Metastatic Liver Carcinoma in the Adrenal Gland (tissue), 2 donors: ENCODE measurements around a stretch of chr5.

- PRO-cap, 2 experiments: peak in 1 of 2 experiments; most common plus-strand start chr5:16936480 (in 1)
Observed at GRCh38 chr5:16936380-16937014, 409 bp upstream of the MYO10 start.

DNA sequence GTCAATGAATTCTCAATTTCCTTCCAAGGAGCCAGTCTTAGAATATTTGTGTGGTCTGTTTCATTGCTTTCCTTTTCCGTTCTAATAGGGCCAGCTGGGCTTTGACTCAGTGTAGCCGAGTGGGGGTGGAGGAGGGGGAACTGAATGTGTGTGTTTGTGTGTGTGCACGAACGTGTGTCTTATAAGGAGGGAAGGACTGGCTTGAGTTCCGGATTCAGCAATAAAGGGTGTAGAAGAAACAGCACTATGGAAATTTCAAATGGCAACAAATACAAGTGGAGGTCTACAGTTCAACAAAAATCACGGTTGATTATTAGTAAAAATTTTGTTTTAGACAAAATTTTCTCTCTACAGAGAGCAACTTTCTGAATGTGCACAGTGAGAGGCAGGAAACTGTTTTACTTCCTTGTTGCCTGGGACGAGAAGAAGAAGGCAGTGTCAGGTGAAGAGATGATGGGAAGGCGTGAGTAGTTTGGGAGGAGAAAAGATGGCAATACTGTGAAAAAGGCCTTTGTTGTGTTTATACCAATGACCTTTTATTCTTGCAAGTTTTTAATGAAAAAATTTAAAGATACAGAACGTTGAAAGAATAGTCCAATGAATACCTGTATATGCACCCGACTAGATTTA lies 100.3 kb downstream of the BASP1 start:
- PRO-cap, 2 experiments: no peak in any of the 2 experiments

DNA sequence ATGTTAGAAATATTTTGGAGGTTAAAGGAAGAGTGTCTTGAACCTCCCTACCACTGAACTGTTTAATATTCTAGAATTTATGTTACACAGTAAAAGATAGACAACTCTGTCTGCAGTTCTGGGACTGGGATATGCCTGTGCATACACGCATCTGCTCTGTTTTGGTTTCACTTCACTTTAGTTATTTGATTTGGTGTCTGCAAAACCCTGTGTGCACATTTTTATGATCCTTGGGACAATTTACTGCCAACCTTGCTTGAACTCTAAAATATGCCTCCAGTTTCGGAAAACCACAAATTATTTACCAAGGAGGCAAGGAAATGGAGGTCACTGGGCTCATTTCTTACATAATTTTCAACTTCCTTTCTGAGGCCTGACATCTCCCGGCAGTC lies 55.2 kb downstream of the H3Y2 start:
- PRO-cap, 2 experiments: no peak in any of the 2 experiments

DNA sequence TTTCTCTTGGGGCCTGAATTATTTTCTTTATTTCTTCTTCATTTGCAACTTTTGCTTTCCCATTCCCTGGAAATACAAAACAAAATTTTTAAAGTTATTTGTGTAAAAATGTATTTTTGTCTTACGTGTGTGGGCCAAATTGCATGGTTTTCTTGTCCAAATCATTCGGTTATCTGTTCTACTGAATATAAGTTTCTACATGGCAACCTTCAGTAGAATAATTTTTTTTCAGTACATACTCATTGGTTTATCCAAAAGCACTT lies 672.6 kb upstream of the H3Y1 start:
- PRO-cap, 2 experiments: no peak in any of the 2 experiments

GRCh38 chr5:19142193-19142708 lies 845.7 kb downstream of the CDH18 start:
- PRO-cap, 2 experiments: no peak in any of the 2 experiments

DNA sequence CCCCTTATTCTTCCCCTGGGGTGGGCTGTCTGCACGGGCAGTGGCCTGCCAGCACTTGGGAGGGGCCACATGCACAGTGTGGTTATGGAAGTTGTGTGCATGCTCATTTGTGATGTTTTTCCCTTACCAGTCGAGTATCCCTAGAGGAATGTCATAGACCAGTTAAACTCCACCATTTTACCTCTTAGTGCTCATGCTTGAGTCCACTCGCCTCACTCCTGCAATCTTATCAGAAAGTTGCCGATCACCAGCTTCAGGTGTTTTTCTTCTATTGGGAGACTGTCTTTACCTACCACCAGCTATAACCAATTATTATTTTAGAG lies 584.8 kb downstream of the CDH18 start:
- PRO-cap, 2 experiments: no peak in any of the 2 experiments

DNA sequence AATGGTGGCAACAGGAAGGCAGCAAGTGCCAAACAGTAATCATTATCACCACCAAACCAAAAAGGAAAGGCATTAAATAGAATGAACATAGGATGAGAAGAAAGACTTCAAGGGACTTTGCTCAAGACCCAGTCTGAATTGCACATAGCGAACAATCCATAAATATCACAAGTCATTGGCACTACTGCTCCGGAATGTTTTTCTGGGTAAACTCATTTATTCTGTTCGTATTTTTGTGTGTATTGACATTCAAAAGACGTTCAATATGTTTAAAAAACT lies 481.0 kb upstream of the CDH18 start:
- PRO-cap, 2 experiments: no peak in any of the 2 experiments

DNA sequence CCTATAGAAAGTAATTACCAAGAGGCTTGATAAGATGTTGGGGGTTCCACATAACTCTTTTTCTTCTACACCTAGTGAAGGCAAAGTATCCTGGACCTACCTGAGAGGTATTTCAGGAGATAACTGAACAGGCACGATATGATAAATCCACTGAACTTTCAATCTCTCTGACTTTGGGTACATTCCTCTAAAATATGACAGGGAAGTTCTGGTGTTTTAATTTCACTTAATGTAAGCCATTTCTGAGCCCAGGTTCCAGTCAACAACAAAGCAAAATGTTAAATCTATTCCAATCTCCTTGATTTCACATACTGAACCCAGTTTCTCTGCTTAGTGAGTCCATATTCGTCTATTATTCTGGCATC lies 1280.2 kb upstream of the CDH9 start:
- PRO-cap, 2 experiments: no peak in any of the 2 experiments

DNA sequence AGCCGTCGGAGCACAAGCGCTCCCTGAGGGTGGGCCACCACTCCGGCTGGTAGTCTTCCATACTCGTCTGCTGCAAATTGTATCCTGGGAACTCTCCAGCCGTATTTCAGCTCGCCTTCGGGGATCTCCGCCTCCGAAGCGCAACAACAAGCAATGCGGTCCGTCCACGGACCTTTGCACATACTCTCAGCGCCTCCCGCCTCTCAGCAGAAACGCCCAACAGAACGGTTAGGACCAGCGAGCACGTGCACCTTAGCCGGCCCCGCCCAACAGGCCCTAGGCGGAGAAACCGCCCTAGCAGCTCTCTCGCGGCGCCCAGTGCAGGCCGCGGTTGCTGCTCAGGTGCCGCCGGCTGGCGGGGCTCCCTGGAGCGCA lies 1889.0 kb upstream of the CDH9 start:
- PRO-cap, 2 experiments: no peak in any of the 2 experiments

GRCh38 chr5:31133284-31133984 lies 60.1 kb upstream of the CDH6 start:
- PRO-cap, 2 experiments: no peak in any of the 2 experiments

DNA sequence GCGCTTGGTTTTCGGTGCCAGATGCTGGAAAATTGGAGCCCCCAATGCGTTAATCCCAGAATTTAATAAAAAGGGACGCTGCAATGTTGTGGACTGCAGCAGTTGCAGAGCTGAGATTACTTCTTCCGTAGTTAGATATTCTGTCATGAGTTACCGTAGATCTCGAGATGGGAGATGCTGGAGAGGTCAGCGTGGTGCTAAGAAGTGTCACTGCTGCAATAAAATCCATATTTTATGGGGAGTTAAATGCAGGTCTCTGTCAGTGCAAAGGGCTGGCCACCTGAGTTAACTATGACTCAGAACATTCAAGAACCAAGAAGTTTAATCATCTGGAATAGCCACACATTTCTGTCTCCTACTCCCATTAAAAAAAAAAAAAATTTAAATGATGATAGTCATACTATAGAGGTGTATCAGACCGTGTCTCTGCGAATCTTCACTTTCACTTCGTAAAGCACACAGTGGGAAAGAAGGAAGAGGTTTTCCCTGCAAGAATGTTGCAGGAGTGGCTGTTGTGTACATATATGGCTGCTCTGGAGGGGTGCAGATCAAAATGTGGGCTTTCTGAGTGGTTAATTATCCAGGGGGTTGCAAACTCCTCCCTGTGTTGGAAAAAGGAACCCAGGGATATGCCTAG lies 1.4 kb downstream of the CDH6 start:
- PRO-cap, 2 experiments: no peak in any of the 2 experiments

DNA sequence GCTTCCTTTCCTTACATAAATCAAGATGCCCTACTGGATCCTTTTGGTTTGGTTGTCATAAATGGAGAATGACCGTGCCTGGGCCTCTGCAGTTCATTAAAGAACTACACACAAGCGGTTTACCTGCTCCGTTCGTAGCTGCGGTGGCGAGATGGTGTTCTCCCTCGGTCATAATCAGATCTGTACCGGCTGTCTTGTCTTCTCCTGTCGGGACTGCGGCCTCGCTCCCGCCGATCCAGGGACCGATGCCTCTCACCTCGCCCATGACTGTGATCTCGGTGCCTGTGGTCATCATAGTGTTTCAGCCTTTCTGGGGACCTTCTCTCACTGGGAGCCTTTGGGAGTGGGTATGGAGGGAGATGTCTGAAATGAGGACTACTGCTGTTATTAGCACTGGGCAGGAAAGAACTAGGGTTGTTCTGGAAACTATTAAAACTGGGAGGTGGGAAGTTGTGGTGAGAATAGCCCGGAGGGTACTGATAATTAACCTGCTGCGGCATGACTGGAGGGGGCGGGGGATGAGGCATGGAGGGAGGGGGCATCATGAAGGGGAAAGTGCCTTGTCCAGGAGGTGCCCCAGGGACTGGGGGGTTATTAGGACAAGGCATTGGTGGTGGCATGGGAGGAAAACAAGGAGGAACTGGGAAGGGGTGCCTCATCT lies 5.8 kb downstream of the DROSHA start:
- PRO-cap, 2 experiments: no peak in any of the 2 experiments

- PRO-cap, 2 experiments: no peak in any of the 2 experiments
Observed at GRCh38 chr5:31935788-31936604, 238.1 kb downstream of the GOLPH3 start.

- PRO-cap, 2 experiments: no peak in any of the 2 experiments
Observed at GRCh38 chr5:32109086-32110048, 64.8 kb downstream of the GOLPH3 start.

GRCh38 chr5:32274447-32274997 lies 38.2 kb downstream of the MTMR12 start:
- PRO-cap, 2 experiments: peak in 1 of 2 experiments; most common plus-strand start chr5:32274823 (in 1); most common minus-strand start chr5:32274693 (in 1)

DNA sequence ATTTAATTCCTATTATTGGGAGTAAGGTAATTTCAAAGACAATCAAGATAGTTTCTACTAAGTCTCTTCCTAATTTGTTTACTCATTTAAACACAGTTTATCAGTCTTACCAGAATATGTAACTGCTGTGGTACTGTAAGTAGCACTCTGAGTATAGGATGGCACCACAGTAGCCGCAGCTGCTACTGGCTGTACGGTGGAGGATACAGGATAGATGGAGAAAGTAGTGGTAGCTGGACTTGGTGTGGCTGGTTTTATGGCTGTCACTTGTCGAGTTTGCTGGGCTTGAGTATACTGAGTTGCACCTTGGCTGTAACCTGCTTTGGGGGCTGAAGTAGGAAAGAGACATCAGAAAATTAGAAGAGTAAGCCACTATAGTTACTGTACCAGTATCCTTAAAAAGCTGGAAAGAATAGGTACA lies 29.7 kb downstream of the ZFR start:
- PRO-cap, 2 experiments: no peak in any of the 2 experiments

DNA sequence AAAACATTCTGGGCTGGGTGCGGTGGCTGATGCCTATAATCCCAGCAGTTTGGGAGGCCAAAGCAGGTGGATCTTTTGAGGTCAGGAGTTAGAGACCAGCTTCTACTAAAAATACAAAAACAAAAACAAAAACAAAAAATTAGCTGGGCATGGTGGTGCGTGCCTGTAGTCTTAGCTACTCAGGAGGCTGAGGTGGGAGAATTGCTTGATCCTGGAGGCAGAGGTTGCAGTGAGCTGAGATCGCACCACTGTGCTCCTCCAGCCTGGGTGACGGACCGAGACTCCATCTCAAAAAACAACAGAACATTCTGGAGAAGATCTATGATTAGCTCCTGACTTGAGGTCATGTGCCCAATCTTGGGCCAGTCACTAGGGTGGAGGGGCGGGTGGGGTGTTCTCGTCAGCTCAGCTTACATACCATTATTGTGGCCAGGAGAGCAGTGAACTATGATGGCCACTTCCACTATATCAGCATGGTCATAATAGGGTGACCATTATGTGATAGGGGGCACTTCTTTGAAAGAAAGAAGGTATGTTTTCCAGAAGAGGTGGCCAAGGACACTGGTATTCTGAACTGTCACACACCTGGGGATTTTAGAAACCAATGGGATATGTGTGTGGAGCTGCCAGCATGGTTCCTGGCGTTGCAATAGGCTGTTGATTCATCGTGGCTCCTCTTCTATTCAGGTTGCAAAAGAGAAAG lies 45.1 kb downstream of the SUB1 start:
- PRO-cap, 2 experiments: no peak in any of the 2 experiments

GRCh38 chr5:32768062-32768276 lies 56.8 kb downstream of the NPR3 start:
- PRO-cap, 2 experiments: peak in 1 of 2 experiments; most common minus-strand start chr5:32768183 (in 1)

- PRO-cap, 2 experiments: no peak in any of the 2 experiments
Observed at GRCh38 chr5:32852411-32852832, 141.3 kb downstream of the NPR3 start.

- PRO-cap, 2 experiments: no peak in any of the 2 experiments
Observed at GRCh38 chr5:33291202-33291404, 149.7 kb upstream of the TARS1 start.